Mucosa of descending colon (tissue), 1 donor: ENCODE data around the gene TLR3.

DNA sequence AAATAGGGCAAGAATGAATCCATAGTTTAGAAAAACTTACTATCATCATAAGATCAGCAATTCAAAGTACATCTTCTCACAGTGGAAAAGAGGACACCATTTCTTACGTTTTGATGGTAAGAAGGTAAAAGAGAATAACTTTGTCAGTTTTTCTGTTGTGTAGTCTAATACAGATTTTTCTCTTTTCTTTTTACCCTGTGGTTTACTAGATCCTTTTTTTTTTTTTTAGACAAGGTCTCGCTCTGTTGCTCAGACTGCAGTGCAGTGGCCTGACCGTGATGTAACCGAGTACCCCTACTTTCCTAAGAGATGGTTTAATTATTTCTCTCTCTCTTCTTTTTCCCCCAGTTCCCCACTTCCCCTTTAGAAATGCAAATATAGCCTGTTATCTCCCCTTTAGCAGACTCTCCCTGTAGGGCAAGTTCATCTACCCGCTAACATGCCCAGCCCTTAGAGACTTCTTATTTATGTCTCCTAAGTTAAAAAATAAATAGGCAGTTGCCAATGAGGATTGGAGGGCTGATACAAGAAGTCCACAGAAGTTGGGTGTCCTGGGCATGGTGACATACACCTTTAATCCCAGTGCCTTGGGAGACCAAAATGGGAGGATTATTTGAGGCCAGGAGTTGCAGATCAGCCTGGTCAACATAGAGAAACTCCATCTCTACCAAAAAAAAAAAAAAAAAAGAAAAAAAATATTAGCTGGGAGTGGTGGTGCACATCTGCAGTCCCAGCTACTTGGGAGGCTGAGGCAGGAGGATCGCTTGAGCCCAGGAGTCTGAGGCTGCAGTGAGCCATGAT, 4.5 kb downstream of the SNX25 start:
- PRO-cap = no peak

DNA sequence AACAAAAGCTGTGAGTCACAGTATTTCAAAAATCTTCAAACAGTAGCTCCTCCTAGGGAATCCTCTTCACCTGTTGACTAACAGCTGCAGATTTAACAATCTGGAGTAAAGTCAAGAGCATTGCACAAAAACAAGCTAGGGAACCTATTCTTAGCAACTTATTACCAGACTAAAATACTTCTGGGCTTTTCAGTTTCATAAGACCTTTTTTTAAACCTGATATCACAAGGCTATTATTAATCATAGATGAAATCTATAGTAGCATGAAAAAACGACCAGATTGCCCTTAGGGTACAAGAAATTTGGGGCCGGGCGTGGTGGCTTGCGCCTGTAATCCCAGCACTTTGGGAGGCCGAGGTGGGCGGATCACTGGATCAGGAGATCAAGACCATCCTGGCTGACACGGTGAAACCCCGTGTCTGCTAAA, 8.2 kb upstream of the CCDC110 start:
- PRO-cap = no peak

DNA sequence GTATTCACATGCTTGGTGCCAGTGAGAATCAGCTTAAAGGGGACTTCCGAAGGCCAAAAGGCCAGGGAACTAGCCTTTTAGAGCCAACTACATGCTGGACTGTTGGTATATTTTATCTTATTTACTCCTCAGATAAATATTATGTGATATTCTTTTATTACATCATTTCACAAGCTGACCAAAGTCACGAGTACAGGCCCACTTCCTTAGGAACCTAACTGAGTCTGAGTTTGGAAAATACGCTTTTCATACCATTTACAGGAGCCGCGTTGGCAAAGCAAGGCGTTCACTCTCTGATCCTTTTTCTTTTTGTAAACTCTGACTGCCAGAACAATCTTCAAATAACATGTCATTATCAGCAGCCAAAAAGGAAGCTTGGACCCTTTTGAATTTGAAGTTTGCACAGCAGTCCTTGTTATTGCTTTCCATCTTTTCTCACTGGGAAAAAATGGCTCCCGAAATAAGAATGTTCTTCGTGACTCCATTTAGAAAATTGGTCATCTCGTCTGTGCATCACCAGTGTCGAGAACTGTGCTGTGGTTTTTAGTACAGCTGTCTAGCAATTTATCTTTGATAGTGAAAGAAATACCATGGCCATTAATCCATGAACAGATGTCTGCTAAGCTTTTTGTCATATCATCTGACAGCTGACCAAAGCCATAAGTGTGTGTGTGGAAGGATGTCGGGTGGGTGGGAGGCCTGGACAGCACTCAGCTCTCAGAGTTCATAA, 41.3 kb upstream of the PDLIM3 start:
- PRO-cap = no peak

DNA sequence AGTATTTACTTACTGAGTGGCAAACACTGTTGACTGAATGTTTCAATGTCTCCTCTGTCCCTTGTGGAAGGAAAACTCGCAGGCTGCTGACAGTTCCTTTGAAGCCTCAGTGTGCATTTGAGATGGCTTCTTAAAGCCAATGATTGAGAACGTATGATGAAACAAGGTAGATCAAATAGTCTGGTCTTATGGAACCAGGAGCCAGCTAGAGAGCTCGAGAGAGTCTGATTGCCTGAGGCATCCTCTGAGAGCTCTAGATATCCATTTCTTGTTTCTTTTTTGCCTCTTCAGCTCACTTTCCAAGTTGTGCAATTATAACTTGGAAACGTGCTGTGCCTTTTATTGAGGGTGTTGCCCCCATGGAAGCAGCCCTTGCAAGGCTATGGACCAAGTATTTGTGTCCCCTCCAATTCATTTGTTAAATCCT, 43.1 kb upstream of the PDLIM3 start:
- PRO-cap = no peak

DNA sequence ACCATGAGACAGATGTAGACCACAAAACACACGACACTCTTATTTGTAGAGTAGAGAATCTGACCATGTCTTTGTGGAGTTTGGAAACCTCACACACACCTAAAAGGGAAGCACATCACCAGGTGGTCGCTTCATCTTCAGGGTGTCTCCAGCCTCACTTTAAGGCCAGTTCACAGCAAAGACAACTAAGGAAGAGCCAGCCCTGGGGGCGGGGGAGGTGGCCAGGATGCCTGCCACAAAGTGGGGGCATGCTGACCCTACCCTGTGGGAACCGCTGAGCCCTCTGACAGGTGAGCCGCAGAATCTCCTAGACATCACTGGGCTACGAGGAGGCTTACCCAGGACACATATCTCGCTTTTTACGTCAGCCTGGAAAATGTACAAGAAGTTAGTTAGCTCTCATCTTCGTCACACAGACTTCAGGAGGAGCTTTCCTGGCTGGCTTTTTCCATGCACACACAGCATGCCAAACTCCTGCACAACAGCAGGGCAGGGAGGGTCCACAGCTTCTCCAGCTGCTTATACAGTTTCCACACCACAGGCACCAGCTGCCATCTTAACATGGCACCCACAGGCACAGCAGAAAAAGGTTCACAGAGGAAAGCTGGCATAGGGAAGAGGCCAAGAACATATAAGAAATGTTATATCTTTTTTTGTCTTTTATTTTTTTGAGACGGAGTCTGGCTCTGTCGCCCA, 64.5 kb upstream of the PDLIM3 start:
- PRO-cap = no peak

DNA sequence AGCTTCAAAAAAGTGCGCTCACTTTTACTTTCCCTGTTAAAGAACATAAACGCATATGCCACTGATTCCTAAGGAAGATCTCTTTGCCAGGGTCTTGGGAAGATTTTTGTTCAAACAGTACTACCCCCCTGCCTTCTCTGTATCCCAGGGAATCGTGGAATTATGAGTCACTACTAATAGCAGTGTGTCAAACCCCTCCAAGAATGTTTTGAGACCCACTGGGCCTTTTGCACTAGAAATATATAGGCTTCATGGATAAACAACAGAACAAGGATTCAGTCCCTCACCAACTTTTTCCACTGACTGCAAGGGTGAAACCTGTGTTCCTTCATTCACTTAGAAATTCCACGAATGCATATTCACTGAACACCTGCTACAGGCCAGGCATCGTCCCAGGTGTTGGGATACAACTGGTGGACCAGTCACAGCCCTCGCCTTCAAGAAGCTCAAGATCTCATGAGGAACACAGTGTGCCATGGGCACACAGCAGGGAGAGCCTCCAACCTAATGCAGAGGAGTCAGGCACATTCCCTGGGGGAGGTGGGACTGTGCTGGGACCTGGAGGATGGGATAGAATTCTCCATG, 107.4 kb upstream of the PDLIM3 start:
- PRO-cap = no peak

DNA sequence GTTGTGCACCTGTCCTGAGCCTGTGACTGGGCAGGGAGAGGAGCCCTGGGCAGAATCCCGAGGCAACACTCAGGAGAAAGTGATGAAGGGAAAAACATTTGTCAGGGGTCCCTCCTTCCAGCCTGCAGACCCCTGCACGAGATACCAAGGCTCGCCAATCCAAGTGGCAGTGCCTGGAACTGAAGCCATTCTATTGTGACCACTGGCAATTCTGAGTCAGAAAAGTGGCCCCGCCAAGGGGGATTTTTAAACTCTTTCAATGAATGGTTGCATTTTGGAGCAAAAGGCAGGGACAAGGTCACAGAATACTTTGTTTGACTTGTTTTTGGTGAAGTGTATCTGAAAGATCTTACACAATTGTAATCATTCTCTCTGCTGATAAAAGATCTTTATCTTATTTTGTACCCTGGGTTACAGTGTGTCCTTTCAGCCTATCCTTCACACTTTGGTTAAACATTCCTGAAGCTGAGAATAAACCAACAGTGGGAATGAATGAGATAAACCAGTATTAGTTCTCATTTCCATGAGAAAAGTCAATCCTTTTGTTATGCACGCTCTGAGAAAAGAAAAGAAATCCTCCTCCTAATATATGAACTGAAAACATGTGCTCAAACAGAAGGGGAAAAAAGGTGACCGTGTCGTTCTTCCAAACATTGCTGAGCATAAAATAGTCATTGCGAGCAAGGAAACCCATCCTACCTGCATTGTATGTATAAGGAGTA, 115.9 kb upstream of the PDLIM3 start:
- PRO-cap = no peak

GRCh38 chr4:185693080-185693424, 118.9 kb downstream of the SORBS2 start:
- PRO-cap = no peak

GRCh38 chr4:185795293-185795691, 16.7 kb downstream of the SORBS2 start:
- PRO-cap = no peak

- PRO-cap = no peak
Observed at GRCh38 chr4:185796912-185797550, 15.0 kb downstream of the SORBS2 start.

GRCh38 chr4:185825717-185826277, 13.8 kb upstream of the SORBS2 start:
- PRO-cap = no peak

DNA sequence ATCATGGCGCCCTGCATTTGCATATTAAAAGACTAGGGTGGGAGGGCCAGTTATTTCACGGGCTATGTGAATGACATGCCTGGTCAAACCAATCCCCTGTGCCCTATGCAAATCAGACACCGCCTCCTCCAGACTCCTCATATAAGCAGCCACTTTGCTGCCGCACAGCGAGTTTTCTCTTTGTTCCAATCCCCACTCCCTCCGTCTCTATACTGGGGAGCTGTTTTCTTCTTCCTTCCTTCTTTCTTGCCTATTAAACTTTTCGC, 112.5 kb upstream of the SORBS2 start:
- PRO-cap = no peak

GRCh38 chr4:185965341-185966185, 103.4 kb upstream of the TLR3 start:
- PRO-cap = no peak

GRCh38 chr4:186029709-186030499, 39.1 kb upstream of the TLR3 start:
- PRO-cap = no peak

DNA sequence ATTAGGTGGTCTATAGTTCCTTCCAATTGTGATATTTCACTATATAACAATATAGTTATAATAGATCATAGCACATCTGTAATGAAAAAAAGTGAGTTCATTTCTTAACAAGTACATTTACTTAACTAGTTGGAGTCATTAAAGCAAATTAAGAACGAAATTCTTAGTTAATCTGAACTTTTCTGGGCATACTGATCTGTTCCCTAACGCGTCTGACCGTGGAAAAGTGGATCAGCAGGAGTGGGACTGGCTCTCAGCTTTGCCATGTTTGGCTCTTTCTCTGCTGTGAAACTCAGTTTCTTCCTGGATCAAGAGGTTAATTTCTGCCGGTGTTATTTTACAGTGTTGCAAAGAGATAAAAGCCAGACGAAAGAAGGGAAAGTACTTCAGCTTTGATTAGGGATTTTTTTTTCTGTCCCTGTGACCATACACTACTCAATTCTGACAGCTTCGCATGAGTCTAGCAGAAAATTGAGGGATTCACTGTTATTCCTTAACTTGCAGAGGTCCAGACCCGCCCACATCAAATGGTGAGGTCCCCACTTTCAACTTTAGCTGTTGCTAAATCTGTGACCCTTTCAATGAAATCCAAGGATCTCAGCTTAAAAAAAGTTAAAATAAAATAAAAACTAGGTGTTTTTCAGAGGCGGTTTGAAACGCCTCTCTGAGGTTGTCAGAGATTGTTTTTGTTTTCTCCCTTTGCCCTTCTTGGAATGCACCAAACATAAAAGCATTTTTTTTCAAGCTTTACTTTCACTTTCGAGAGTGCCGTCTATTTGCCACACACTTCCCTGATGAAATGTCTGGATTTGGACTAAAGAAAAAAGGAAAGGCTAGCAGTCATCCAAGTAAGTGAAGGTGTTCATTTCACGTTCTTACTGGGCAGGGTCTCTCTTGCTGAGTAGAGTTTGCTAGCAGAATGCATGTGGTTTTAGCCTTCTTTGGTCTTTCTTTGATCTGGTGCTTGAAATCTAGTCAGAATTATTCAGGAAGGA, at the start of gene TLR3:
Gene TLR3 (plus strand): TSS at position 756 of the 995 bp plus-strand sequence.
- PRO-cap = bidirectional peak, plus-strand start at position 365 of the sequence, minus-strand start at position 248 of the sequence; bidirectional peak, plus-strand start at position 756 of the sequence, minus-strand start at position 473 of the sequence; unidirectional peak, plus-strand start at position 756 of the sequence

DNA sequence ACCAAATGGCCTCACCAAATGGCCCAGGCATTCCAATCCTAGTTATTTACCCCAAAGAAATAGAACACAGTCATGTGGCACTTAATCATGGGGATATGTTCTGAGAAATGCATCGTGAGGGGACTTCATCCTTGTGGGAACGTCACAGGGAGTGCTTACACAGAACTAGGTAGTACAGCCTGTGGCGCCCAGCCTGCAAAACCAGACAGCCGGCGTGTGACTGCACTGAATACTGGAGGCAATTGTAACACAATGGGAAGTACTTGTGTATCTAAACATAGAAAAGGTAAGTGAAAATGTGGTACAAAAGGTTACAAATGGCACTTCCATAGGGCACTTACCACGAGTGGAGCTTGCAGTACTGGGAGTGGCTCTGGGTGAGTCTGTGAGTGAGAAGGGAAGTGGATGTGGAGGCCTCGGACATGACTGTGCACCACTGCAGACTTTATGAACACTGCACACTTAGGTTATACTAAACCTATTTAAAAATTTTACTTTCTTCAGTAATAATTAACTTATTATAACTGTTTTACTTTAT, 5.2 kb downstream of the TLR3 start:
- PRO-cap = bidirectional peak, plus-strand start at position 389 of the sequence, minus-strand start at position 244 of the sequence

GRCh38 chr4:186190886-186191127, 560 bp upstream of the CYP4V2 start:
- PRO-cap = no peak

GRCh38 chr4:186192132-186192849, 924 bp downstream of the CYP4V2 start:
- PRO-cap = bidirectional peak, plus-strand start at chr4:186192567, minus-strand start at chr4:186192505

GRCh38 chr4:186227711-186228207, 452 bp downstream of the KLKB1 start:
- PRO-cap = no peak

- PRO-cap = no peak
Observed at GRCh38 chr4:186250170-186250670, 15.8 kb upstream of the F11 start.